Bronchial lymph node (tissue), 1 donor: ENCODE data around the gene IL36B.

GRCh38 chr2:111127123-111127688 lies 6.5 kb downstream of the BCL2L11 start:
- PRO-cap: no peak

DNA sequence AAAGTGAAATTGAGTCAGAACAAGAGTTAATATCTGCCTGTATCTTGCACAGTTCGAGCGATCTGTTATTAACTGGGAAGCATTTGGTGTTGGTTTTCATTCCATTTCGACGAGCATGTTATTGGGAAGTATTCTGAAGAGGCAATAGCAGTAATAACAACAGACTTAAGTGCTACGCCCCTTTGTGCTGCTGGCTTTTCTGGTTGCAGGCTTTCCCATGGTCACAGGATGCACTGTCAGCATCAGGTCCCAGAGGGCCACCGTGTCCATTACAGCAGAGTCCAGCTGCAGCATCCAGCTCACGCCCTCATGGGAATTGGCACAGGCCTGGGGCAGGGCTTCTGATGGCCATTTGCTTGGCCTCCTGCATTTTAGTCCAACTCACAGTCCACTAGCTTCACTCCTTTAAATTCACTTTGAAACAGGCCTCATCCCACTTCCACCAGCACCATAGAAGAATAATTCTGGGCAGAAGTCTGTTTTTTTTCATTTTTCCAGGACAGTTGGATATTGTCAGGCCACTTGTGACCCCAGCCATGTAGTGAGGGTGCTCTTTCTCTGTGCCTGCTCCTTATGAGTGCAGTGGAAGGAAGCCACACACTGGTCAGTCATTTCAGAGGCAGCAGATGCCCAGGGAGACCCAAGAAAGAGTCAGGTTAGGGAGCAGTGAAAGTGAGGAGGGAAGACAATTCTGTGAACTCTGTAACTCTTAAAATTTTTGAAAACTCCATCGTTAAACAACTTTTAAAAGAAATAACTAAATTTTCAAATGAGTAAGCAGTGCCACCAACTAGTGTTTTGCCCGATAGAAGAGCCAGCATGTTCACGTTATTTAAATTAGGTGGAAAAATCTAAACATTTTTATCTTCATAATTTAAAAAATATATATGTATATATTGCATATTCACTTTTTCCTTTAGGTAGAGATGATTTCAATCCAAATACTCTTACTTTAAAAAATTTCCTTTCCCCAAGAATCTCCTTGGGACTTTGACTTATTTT lies 44.6 kb downstream of the BCL2L11 start:
- PRO-cap: no peak

GRCh38 chr2:111276973-111277309 lies 156.2 kb downstream of the BCL2L11 start:
- PRO-cap: no peak

- PRO-cap: no peak
Measured at GRCh38 chr2:111355443-111355838, 234.7 kb downstream of the BCL2L11 start.

DNA sequence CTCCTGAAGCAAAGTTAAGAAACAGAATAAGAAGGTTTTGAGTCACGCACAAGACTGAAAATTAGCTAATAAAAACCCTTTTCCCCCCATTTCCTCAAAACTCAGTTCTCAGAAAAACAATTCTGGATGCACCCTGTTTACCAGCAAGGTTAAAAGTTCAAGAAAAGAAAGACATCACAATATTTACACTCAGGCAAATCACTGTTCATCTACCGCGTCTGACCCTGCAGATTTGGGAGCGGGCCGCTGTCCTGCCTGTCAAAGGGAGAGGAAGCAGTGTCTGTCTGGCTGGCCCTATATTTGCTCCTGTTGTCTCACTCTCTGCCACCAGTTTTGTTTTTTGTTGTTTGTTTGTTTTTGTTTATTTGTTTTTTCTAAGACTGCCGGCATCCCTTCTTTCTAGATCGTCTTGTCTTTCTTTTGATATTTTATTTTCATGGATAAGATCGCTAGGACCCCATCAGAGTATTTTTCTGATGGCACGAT lies 299.4 kb downstream of the BCL2L11 start:
- PRO-cap: no peak

DNA sequence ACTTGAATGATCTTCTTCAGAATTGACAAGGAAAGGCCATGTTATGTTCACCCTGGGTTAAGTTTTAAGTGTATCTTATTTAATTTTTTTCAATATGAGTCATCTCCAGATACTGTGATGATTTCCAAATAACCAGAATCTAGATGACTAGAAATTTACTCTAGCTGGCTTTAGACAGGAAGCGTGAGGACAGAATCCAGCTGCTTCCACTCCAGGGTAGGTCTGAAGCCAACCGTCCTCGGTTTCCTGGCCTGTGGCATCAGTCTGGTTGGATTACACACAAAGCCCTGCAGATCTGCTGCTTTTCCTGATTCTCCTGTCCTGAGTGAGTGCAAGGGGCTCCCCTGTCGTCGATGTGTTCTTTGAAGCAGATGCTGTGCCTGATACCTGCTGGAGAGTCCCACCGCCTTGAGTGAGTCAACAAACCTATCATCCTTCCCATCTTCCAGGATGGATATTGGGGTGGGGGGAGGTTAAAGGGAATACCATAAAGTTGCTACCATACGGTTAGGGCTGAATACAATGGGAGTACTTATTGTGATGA lies 370.6 kb downstream of the BCL2L11 start:
- PRO-cap: no peak

DNA sequence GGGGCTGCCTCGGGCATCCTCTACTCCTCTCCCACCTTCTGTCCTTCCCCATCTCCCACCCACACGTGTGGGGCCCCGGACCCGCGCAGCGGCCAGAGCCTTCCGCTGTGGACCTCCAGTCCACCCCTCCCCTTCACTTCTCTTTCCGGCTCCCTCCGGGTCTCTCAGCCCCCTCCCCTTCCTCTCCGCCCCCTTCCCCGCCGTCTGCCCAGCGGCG lies 323 bp upstream of the MERTK start:
- PRO-cap: bidirectional peak, plus-strand start outside the sequence, minus-strand start at position 135 of the sequence

GRCh38 chr2:112009612-112010405 lies 45.3 kb upstream of the TMEM87B start:
- PRO-cap: no peak

DNA sequence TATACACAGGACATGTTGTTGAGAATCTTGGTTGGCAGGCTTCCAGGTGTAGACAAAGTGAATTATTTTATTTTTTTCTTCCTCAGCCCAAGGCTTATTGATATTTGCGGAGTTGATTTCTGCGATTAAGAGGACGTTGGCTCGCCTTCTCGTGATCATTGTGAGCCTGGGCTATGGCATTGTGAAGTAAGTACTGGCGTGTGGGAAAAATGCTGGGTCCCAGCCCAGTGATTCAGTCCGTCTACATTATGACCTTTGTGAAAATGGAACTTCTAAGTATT lies 30.8 kb downstream of the TMEM87B start:
- PRO-cap: unidirectional peak, minus-strand start at position 160 of the sequence

GRCh38 chr2:112220767-112222025 lies 33.6 kb downstream of the ZC3H8 start:
- PRO-cap: no peak

- PRO-cap: no peak
Measured at GRCh38 chr2:112317454-112317801, 42.0 kb downstream of the ZC3H6 start.

GRCh38 chr2:112432288-112433048 lies 977 bp downstream of the RGPD8 start:
- PRO-cap: no peak

DNA sequence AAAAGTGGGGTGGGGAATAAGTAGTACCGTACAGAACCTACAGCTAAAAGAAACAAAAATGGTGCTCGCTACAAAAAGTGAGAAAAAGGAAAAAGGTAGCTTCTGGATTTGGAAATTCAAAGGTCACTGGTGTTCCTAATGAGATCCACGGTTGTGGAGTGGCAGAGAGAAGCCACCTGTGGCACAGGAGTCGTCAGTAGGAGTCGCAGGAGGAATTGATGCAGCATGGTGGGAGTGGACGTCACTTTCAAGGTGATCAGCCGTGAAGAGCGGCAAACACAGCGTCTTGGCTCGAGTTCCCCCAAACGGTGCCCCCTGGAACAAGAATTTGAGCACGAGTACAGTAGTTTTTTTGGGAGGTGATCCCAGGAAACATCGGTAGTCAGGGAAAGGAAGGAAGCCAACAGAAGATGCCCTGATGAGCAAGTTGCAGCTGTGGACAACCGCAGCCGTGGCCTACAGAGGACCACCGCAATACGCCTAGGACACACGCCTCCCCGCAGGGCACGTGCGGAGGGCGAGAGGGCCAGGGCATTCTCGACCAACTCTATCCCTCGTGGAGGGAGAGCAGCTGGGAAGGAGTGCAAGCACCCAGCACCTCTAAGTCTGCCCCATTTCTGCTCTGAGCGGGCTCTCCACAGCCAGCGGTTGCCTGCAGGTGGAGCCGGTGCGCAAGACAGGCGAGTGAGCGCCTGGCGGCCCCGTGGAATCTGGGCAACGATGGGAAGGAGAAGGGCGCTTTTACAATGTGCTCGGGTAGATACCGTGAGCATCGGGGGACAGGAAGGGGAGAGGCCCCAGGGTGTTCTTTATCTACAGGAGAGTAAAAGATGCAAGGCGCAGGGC lies 1.2 kb upstream of the TTL start:
- PRO-cap: unidirectional peak, plus-strand start at position 255 of the sequence; bidirectional peak, plus-strand start at position 717 of the sequence, minus-strand start at position 608 of the sequence

DNA sequence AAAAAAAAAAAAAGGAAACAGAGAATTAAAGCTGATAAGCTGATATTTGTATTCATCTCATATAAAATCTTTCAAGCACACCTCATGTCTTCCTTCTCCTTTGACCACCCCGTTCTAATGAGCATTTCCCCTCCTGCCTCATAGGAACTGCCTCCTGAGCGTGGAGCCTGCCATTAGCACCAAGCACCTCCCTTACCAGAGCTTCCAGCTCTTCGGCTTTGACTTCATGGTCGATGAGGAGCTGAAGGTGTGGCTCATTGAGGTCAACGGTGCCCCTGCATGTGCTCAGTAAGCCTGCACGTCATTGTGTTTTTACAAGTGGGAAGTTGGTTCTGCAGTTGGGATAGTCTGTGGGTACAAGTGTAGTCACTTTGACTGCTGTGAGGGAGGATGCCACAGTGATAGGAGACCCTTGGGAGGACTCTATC lies 22.1 kb upstream of the POLR1B start:
- PRO-cap: no peak

DNA sequence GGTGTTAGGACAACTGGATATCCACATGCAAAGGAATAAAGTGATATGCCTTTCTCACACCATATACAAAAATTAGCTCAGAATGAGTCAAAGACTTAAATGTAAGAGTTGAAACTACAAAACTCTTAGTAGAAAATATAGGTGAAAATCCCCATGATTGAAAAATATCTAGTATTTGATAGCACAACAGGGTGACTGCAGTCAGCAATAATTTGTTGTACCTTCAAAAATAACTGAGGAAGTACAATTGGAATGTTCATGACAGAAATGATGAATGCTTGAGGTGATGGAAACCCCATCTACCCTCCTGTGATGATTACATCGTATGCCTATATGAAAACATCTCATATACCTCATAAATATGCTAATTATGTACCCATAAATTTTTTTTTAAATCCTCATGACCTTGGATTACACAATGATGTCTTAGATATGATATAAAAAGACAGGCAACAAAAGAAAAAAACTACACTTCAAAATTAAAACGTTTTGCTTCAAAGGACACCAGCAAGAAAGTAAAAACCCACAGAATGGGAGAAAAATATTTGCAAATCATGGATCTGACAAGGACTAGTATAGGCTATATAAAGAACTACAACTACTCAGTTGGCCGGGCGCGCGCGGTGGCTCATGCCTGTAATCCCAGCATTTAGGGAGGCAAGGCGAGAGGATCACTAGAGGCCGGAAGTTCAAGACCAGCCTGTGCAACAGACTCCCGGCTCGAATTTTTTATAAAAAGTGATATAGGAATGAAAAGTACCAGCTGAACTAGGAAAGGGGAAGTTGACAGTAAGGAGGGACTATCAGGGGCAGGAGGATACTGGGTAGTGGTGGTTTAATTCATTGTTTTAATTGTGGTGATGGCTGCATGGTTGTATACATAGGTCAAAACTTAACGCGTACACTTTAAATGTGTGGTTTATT lies 1.2 kb upstream of the POLR1B start:
- PRO-cap: no peak

GRCh38 chr2:112631545-112631996 lies 14.2 kb upstream of the SLC20A1 start:
- PRO-cap: no peak

GRCh38 chr2:112782601-112782874 lies 1.8 kb downstream of the IL1A start:
- PRO-cap: unidirectional peak, plus-strand start at chr2:112782723

- PRO-cap: no peak
Measured at GRCh38 chr2:112920759-112921230, 9.8 kb downstream of the IL37 start.

- PRO-cap: no peak
Measured at GRCh38 chr2:112995319-112995579, 10.0 kb upstream of the IL36A start.

DNA sequence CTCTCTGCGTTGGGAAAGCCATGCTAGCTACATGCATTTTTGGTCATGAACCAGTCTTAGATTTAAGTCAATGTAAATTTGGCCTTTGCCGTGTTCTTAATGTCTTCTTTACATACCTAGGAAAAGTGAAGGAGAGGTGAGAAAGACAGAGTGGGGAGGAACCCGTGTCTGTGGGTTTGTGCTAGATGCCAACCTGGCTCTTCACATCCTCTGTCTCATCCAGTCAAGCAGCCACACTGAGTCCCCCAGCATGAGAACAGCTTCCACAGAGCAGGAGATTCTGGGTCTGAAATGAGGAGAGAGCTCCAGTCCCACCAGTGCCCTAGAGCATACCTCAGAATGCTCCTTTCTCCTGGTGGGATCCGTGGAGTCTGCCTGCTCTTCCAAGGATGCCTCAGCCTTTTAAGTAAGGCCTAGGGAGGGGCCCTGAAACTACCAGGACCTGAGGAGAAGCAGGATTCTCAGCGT lies at the start of gene IL36B:
TSS of gene IL36B (minus strand) at position 167 of the 468 bp plus-strand sequence.
- PRO-cap: no peak